Kidney (tissue), 2 donors: ENCODE measurements around a stretch of chr2.

DNA sequence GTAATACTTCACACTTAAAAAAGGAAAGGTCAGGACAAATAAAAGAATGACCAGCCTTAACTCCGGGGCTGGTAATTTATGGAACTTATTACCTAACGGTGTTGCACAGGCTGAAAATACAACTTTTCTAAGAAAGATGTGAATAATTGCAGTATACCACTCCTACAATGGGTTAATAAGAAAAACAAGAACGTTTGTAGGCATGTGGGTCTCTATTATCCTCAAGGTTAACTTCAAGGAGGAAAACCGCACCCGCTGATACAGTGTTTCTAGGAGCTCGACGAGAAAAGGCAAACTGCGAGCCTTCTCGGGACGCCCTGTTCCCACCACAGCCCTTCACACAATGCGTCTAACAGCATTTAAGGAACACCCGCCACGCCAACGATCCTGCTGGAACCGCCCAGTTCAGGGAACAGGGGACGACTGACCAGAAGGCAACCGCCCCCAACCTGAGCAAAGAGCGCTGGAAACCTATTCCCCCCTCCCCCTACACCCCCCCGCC, 825 bp upstream of the TMSB10 start:
- PRO-cap, result bidirectional peak, plus-strand start at position 403 of the sequence, minus-strand start at position 345 of the sequence
- RRBS, result no CpG with 5 or more reads among the region's 19 CpGs

DNA sequence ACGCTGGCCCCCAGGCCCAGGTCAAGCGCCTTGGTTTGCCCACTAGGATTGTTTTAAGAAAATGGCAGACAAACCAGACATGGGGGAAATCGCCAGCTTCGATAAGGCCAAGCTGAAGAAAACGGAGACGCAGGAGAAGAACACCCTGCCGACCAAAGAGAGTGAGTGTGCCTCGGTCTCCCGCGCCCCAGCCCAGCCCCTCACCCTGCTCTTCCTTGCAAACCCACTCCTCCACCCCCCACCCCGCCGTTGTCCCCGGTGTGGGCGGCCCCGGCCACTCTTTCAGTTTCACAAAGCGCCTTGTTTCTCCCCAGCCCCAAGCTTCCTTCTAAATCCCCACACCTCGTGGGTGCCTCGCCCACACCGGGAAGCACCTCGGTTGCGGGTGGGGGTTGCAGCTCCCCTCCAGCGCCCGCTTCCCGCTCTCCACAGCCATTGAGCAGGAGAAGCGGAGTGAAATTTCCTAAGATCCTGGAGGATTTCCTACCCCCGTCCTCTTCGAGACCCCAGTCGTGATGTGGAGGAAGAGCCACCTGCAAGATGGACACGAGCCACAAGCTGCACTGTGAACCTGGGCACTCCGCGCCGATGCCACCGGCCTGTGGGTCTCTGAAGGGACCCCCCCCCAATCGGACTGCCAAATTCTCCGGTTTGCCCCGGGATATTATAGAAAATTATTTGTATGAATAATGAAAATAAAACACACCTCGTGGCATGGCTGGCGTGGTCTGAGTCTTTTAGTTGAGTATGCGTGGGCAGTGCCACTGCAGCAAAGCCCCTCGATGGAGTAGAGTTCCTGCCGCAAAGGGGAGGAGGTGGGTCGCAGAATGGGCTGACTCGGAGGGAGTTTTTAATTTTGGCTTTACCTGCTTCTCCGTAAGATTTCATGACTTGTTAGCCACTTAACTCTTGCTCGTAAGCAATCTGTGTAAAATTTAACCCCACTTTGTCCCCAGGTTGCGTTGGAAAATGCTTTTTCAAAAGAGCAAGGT, 797 bp downstream of the TMSB10 start:
- PRO-cap, result bidirectional peak, plus-strand start at position 375 of the sequence, minus-strand start at position 290 of the sequence
- RRBS, result 3% methylated on average over 10 of the region's 46 CpGs

GRCh38 chr2:84957647-84959027, 12.8 kb upstream of the KCMF1 start:
- PRO-cap, result no peak
- RRBS, result no CpG with 5 or more reads among the region's 16 CpGs

DNA sequence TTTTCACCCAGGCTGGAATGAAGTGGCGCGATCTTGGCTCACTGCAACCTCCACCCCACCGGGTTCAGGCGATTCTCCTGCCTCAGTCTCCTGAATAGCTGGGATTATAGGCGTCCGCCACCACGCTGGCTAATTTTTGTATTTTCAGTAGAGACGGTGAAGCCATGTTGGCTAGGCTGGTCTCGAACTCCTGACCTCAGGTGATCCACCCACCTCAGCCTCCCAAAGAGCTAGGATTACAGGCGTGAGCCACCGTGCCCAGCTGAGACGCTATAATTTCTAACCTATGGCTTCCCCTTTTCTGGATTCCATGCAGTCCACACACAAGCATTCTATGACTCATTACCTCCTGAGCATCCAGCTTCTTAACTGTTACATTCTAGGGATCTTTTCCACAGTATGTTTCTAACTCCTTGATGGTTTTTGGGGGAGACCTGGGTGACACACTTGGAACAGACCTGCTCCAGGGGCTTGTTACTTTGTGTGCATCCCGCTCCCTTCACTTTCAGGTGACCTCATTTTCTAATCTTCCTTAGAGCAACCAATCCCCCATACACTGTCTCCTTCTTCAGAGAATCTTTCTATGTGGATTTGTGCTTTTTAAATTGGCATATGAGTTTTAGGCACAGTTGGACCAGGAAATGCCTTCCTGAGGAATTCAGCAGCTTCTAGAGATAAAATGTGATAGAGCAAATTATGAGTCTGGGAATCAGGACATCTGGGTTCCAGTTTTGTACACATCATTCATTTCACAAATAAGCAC, 11.8 kb upstream of the KCMF1 start:
- PRO-cap, result no peak
- RRBS, result no CpG with 5 or more reads among the region's 13 CpGs

- PRO-cap, result no peak
- RRBS, result no CpG with 5 or more reads among the region's 3 CpGs
Observed at GRCh38 chr2:84990273-84991291, 19.6 kb downstream of the KCMF1 start.

DNA sequence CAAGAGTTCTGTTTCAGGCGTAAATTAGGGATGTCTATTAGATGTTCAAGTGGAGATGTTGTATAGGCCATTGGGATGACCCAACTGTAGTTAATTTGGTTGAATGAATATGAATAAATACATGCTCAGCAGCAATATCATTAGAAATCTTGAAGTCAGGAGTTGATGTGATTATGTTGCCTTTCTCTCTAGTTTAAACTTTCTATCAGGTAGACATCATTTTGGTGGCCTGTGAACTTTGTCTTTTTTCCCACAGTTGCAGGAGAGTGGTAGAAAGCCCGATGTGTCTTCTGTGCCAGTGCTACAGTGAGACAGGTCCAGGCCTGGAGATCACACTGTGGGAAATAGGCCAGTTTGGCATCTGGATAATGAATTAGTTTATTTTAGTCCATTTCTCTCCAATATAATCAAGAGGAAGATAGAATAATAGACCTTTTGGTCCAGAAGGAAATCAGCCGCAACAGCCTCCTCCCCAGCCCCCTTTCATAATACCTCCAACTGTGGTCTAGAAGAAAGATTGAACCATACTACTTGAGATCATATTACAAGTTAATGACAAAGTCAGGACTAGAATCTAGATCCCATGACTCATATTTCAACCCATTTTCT, 20.4 kb downstream of the KCMF1 start:
- PRO-cap, result no peak
- RRBS, result no CpG with 5 or more reads among the region's 3 CpGs

GRCh38 chr2:85134668-85135780, 1.8 kb downstream of the TCF7L1 start:
- PRO-cap, result no peak
- RRBS, result 20% methylated on average over 5 of the region's 61 CpGs

- PRO-cap, result no peak
- RRBS, result no CpG with 5 or more reads among the region's 28 CpGs
Observed at GRCh38 chr2:85237526-85238718, 89.9 kb downstream of the TGOLN2 start.

DNA sequence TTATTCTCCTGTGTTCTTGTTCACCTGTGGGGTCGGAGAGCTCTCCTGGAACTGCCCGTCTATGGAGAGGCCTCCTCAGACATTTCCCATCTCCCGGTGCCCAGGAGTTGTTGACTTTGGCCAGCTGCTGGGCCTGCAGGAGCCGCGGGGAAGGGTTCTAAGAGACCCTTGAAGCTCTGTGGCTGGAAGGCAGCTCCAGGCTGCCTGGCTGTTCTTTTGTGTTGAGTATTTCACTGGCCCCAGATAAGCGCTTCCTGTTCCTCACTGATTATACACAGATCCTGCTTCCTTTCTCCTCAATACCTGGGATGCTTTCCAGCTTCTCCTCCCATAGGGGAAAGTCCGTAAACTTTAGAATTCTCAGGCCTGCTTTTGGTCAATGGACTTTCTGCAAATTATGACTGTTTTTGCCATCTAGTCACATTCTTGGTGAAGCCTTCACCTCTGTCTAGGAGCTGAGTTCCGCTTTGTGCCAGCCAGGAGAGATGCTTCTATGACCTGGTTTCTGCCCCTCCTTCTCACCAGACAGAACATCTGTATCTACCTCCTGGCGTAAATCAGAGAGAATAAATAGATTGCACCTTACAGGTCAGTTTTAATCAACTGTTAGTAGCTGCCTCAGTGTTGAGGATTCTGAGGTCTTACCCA, 57.7 kb downstream of the TGOLN2 start:
- PRO-cap, result no peak
- RRBS, result no CpG with 5 or more reads among the region's 9 CpGs

DNA sequence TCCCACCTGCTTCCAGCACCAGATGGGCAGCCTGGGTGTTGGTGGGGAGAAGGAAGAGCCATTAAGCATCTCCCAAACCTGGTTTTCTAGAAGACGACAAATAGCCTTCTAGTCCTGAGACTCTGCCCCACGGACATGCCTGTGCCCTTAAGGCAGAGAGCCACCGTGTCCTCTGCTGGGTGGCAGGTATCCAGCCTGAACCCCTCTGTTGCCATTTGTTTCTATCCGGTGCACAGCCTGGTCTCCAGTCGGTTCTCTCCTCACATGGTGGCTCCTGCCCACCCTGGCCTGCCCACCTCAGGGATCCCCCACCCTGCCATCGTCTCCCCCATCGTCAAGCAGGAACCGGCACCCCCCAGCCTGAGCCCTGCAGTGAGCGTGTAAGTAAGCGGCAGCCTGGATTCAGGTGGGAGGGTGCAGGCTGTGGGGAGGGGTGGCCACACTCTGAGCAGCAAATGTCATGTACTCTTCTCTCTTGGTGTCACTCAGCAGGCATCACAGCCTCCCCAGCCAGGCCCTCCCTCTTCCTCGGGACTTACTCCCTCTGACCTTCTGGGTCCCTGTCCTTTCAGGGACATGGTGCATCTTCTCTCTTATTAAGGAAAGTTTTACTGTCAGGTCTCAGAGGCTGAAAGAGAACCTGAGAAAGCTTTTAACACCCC, 22.6 kb downstream of the TGOLN2 start:
- PRO-cap, result no peak
- RRBS, result 88% methylated on average over 5 of the region's 11 CpGs

- PRO-cap, result no peak
- RRBS, result no CpG with 5 or more reads among the region's 10 CpGs
Observed at GRCh38 chr2:85323447-85324154, 4.2 kb downstream of the TGOLN2 start.

GRCh38 chr2:85369459-85370012, 15.0 kb downstream of the ELMOD3 start:
- PRO-cap, result no peak
- RRBS, result no CpG with 5 or more reads among the region's 7 CpGs

DNA sequence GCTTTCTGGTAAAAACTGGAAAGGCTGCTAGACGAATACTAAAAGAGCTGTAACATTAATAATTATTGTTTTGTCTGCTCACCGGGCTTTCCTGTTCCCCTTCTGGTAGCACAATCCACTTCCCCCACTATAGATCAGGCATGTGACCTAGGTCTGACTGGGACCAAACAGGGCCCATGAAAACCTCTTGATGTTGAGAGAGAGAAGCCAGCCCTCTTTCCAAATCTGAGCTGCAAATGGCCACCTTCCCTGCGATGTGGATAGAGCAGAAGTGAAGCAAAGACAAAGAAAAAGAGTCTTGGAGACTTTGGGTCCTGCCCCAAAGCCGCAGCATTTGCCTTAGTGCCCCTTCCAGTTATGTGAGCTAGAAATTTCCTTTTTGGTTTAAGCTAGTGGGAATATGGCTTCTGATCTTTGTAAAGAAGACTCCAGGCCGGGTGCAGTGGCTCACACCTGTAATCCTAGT, 23.4 kb downstream of the SH2D6 start:
- PRO-cap, result no peak
- RRBS, result no CpG with 5 or more reads among the region's 5 CpGs

- PRO-cap, result no peak
- RRBS, result no CpG with 5 or more reads among the region's 3 CpGs
Observed at GRCh38 chr2:85475943-85476451, 57.5 kb downstream of the SH2D6 start.

DNA sequence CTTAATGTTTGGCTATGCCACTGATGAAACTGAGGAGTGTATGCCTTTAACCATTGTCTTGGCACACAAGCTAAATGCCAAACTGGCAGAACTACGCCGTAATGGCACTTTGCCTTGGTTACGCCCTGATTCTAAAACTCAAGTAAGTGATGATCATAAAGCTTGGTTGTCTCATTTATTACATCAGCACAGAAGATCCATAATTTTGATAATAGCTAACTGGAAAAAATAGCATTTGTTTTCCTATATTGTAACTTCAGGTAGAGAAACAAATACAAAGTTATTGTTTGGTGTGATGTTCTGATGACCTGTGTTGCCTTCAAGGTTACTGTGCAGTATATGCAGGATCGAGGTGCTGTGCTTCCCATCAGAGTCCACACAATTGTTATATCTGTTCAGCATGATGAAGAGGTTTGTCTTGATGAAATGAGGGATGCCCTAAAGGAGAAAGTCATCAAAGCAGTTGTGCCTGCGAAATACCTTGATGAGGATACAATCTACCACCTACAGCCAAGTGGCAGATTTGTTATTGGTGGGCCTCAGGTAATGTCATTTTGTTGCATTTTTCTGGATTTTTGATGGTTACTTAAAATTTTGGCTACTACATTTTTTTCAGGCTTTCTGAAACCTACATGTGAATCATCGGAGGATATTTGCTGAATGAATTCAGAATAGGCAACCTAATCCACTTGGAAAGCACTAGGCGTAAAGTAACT, 3.0 kb downstream of the MAT2A start:
- PRO-cap, result no peak
- RRBS, result no CpG with 5 or more reads among the region's 7 CpGs

DNA sequence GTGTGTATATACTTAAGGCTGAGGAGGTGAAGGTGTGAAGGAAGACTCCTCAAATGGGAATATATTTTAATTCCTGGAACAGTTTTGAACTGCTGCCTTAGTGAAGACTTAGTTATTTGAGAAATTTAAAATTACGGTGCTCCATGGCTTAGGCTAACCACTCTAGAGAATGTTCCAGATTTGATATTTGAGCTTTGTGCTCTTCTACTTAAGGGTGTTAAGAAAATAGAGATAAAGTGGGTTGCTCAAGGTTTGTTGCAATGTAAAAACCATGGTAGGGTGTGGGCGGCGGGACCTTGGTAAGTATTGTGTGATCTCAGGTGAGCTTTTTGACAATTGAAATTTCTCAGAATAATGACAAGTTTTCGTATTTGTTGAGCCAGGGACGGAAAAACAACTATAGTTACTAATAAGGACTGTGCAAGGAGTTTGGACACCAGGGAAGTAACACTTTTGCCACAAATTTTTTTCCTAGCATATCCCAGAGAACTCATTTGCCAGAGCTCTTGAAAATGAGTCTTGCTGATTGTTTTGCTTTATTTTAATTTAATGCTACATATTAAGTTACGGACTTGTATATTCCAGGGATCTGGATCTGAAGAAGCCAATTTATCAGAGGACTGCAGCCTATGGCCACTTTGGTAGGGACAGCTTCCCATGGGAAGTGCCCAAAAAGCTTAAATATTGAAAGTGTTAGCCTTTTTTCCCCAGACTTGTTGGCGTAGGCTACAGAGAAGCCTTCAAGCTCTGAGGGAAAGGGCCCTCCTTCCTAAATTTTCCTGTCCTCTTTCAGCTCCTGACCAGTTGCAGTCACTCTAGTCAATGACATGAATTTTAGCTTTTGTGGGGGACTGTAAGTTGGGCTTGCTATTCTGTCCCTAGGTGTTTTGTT, 4.4 kb downstream of the MAT2A start:
- PRO-cap, result no peak
- RRBS, result no CpG with 5 or more reads among the region's 7 CpGs

DNA sequence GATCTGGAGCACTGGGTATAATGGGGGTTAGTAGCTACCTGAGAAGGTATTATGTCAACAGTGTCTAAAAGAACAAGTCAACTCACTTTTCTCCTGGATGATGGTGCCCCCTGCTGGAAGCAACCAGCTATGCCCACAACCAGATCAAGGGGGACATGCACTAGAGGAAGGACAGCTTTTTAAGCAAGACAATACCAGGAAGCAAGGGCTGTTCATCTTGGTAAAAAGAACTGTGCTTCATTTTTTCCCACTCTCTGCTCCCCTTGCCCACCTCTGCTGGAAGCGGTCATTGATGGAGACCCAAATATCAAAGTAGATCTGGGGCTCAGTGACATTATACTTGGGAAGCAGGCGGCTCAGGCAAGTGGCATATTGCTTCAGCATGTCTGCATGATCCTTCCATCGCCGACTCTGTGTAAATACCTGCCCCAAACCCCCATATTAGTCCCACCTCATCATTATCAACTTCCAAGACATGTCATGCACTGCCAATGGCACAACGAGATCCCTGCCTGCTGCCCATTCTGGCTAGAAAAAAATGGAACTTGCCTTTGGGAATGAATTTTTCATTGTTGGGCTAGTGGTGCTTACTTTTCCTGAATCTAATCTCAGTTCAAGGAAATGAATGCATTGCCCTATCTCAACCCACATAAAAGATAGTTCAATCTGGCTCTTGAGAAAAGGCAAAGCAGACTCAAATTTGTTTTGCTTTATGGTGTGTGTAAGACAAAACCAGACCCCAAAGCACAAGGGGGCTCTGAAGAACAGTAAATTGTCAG, 9.0 kb downstream of the GGCX start:
- PRO-cap, result no peak
- RRBS, result no CpG with 5 or more reads among the region's 5 CpGs

DNA sequence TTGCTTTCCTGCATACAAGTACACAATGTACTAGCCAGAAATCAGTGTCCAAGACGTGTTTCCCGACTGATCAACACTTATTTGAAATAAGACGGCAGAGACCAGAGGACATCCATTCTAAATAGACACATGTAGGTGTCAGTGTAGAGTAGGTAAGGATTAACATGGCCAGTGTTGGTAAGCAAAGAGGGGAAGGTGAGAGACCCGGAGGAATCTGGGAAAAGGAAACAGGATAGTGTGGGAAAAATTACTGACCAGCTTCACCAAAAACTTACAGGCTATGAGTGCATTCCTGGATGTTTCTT, 723 bp upstream of the TMEM150A start:
- PRO-cap, result no peak
- RRBS, result no CpG with 5 or more reads among the region's 4 CpGs

DNA sequence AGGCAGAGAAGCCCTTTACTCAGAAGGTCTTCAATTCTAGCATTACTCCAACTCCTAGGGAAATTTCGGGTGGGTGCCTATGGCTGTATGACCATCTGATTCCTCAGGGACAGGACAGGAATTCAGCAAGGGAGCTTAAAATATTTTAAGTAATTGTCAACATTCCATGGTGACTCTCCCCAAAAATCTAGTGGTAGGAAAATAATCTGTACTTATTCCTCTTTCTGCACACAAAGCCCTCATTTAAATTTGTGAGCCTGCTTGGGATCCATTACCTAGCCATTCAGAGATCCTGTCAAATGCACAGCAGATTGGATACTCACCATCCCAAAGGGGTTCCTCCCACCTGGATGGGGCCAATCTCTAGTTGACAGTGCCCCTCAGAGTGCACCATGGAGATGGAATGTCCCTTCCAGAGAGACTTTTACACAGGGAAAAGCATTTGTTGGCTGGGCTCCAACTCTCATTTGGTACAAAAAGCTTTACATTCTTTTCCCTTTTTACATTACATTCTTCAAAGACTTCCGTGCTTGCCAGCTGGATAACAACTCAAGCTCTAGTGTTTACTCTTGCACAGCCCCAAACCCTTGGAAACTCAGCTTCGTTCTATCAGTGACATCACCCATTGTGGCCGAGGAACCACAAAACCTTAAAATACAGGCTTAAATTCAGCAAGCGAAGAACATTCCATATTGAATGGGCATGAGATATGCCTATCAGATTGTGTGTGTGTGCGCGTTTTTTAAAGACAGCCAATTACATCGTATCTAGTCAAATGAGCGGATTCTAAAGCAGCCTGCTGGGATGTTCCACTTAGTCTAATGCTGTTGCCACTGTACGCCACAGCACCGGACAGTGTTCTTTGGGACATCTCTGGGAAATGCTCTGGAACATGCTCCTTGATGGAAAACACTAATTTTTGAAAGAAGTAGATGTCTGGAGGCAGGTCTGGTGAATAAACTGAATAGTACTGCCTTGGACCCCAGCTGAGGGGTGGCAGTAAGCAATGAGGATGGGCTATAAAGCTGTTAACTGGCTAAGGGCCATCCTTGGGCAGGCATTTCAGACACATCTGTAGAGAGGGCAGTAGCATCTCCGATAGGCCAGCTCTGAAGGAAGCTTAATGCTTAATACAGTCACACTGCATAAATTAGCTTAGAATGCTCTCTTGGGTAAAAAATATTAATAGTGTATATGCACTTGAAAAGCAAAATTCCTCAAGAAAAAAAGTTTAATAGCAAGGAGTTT, 3.4 kb upstream of the TMEM150A start:
- PRO-cap, result no peak
- RRBS, result no CpG with 5 or more reads among the region's 12 CpGs

- PRO-cap, result no peak
- RRBS, result no CpG with 5 or more reads among the region's 21 CpGs
Observed at GRCh38 chr2:85710905-85711928, 17.1 kb downstream of the GNLY start.